Measurements from ENCODE around the genes MAP4K4 and IL1RL1.

DNA sequence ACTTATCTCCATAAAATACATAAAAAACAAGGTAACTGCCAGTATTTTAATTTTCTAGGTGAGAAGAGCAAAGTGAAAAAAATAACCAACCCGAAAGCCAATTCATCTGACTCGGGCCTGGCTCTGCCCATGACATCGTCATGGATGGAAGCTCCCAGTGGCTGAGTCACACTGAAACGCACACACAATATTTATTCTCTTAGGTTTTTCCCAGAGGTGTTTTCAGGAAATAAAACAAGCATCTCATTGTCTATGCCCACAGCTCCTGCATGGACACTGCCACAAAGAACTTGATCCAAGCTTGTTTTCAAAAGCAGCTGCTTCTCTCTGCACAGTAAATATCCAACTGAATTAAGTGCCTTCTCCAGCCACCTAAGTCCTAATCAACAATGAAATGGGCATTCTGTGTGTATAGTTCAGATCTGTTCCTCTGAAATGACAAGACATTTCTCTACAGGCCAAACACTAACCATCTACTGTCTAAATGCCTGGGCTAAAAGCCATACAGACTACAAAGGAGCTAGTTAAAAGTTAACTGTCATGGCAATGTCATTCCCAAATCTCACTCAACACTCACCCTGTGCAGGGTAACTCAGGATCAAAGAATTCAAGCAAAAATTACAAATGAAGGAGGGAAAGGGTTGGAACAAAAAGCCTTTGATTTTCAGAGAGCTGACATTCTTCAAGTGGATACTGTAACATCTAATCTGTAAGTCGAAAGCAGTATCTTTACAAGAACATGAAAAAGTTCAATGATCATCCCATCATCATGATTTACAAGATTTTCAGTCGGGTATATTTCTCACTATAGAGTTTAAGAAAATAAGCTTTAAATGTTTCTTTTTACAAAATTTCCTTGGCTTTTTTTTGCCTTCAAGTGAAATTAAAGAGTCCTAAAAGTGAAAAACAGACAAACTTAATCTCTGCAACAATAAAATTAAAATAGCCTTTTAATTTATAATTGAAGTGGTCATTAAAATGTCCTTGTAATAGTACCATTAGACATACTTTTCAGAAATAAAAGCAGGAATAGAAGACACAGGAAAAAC, 63.1 kb downstream of the RPL31 start:
- RRBS: no CpG with 5 or more reads among the region's 6 CpGs

- RRBS: no CpG with 5 or more reads among the region's 2 CpGs
Measured at GRCh38 chr2:101145495-101145935, 5.7 kb downstream of the TBC1D8 start.

- RRBS: no CpG with 5 or more reads among the region's 4 CpGs
Measured at GRCh38 chr2:101276563-101277250, 24.0 kb downstream of the CNOT11 start.

DNA sequence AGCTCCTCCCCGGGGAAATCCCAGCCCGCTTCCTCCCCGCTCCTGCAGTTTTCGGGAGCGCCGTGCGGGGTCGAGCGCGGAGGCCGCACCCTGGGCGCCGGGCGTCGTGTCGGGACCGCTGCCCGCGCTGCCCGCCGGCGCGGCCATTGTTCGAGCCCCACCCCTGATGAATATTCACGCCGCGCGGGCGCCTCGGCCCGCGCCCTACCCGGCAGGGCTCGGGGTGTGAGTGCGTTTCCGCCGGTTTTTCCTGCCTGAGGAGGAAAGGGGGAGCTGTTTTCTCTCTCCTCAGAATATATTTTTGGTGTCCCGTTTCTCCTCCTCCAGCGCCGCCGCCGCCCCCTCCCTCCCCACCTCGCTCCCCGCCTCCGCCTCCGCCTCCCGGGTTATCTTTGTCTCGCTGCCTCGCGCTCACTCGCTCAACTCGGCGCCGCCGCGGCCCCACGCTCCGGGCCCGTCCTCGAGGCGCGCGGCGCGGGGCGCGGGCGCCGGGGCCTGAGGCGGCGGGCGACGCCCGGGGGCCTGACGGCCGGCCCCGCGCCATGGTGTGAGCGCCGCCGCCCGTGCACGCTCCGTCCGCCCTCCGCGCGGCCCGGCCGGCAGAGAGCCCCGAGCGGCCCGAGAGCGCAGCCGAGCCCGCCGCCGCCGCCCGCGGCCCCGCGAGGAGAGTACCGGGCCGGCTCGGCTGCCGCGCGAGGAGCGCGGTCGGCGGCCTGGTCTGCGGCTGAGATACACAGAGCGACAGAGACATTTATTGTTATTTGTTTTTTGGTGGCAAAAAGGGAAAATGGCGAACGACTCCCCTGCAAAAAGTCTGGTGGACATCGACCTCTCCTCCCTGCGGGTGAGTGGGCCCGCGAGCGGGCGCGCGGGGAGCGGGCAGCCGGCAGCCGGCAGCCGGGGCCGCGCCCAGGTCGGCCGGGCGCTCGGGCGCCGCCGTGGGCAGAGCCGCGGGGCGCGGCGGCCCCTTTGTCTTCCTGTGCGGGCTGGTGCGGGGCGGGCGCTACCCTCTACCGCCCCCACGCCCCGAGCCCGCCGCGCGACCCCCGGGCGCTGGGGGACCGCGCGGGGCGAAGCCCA, at the start of gene MAP4K4:
Gene MAP4K4 (plus strand): TSS at position 414 of the 1,080 bp plus-strand sequence.
- RRBS: 2% methylated on average over 81 of the region's 160 CpGs

DNA sequence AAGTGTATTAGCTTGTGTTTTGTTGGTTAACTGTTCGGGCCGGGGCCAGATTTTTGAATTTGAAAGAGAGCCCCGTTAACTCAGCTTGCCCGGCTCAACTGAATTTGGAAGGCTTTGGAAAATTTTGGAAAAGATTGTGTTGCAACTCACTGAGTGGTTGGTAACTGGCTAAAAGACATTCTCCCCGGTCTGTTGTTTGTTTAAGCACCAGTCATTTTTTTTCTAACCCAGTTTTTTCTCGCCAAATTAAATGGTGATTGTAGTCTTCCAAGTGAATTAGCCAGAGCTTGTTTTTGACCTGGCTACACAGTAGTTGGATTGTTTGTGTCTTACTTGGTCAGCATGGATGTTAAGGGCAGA, 2.3 kb downstream of the MAP4K4 start:
- RRBS: 27% methylated on average over 2 of the region's 6 CpGs

DNA sequence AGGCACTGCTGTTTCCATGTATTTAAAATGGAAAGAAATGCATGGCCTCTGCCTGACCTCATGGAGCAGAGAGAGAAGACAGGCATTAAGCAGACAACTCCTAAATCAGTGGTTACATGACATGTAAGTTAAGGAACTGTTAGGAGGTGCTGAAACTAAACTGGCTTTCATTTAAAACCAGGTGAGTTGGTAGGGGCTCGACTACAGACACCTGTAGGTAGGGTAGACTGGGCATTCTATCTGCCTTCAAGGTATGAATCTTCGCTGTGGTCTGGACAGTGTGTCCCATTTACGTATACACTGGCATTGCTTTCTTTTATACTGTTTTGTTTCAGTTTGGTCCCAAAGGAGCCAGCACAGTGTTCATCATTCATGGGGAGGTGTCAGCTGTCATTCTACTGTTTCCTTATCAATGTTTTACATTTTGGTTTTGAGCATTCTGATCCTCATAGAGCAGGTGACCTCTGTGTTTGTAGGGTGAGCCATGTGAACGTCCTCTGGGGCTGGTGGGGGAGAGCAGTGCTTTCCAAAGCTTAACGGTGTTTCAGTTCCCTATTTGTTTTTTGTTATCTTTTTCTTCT, 54.1 kb downstream of the MAP4K4 start:
- RRBS: no CpG with 5 or more reads among the region's 5 CpGs

DNA sequence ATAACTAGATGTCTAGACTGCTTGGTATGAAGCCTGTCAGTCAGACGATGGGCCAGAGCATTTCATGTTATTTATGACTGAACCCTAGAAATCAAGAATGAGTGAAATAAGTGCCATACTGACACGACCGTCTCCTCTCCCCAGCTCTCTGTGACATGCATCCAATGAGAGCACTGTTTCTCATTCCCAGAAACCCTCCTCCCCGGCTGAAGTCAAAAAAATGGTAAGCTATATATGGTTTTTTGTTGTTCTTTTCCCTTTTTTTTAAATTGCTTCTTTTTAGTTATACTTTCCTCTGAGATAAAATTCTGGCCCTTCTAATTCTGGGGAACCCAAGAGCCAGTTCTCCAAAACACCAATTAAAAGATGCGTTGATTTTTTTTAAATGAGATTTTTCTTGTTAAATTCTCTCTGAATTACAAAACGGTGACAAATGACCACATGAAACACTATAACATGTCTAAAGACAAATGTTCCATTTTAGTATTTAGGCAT, 138.3 kb downstream of the MAP4K4 start:
- RRBS: no CpG with 5 or more reads among the region's 6 CpGs

- RRBS: no CpG with 5 or more reads among the region's 4 CpGs
Measured at GRCh38 chr2:101866205-101866655, 125.5 kb upstream of the IL1R2 start.

GRCh38 chr2:102049623-102050541, 58.1 kb downstream of the IL1R2 start:
- RRBS: 68% methylated on average over 2 of the region's 10 CpGs

GRCh38 chr2:102117599-102118093, 24.9 kb upstream of the IL1R1 start:
- RRBS: no CpG with 5 or more reads among the region's 5 CpGs

DNA sequence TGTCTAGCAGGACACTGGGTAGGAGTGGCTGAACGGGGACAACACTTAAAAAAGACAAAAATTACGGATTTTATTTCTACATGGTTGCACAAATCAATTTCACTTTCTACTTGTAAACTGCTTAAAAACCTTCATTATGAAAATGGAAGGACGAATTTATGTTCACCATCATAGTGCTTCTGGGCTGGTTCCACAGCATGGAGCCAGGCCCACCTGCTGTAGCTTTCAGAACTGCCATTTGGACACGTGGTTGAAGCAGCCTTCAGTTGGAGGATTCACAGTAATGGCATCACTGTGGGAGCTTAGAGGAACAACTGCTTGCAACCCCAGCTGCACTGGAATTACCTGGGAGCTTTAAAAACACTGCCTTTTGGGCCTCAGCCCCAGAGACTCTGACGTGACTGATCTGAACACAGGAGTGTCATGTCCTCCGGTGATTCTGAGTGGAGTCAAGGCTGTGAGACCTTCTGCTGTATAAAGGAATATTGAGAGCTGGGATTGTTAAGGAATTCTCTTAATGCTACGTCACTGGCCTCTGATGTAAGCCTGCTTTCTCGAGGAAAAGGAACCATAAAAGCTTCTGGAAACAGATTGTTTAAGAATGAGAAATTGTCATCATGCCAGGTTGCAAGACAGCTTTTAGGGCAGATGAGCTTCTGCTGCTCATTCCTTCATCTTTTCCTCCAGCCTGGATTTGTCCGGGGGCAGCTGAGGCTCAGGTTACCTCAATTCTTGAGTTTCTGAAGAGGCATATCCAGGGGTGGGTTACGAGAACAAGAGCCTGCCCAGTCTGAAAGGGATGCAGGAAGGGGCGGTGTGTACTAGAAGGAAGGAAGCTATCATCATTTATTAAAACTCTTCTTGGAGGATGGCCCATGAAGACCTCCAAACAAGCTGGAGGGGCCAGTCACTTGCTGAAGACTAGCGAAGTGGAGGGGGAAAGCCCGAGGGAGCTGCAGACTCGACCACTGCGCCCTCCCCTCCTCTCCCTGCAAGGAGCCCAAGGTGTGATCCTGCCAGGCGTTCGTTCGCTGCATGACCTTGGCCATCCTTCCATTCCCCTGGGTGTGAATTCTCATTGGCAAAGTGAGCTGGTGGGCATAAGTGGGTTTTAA, 1.3 kb upstream of the IL1R1 start:
- RRBS: no CpG with 5 or more reads among the region's 18 CpGs

- RRBS: no CpG with 5 or more reads among the region's 7 CpGs
Measured at GRCh38 chr2:102238235-102239036, 51.6 kb downstream of the IL1RL2 start.

GRCh38 chr2:102311320-102311744, at the start of gene IL1RL1:
TSS of gene IL1RL1 (plus strand) at chr2:102311563.
- RRBS: no CpG with 5 or more reads among the region's 2 CpGs

DNA sequence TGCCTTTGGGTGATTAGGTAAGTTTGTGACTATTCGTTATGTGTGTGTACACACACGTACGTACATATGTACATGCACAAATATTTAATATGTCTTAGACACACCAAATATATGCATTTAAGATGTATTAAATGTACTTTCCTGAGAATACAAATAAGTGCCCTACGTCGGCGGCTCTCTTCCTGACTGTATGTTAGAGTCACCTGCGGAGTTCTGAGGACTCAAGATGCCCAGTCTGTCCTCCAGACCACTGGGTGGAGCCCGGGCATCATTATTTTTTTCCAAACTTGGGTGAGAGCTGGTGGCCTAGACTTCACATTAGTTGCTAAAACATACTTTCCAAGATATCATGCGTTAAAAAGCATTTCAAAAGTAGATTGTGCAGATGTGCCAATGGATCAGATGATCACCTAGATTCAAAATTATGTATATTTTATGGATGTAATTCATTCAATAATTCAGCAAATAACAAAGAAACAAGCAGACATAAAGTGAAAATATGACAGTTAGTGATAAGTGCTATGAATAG, 2.9 kb downstream of the IL18R1 start:
- RRBS: no CpG with 5 or more reads among the region's 9 CpGs

GRCh38 chr2:102367761-102368026, 12.1 kb downstream of the IL18R1 start:
- RRBS: no CpG with 5 or more reads among the region's 3 CpGs

DNA sequence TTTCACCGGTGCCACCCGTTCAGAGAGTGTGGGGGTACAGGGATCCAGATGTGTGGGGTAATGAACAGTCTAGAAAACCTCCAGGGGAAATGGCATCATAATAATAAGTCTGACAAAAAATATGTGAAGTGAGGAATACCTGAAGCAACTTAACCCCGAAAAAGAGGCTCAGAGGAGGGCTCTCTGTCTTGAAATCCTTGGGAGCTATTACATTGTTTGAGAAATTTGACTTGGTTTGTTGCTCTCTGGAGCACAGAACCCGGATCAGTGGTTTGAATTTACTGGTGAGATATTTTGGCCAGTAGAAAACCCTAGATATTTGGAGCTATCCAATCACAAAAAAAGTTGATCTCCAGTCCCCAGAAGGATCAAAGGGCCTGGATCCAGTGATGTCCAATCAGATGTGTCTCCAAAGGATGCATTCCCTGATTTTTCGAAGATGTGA, 20.7 kb downstream of the IL18RAP start:
- RRBS: no CpG with 5 or more reads among the region's 5 CpGs

- RRBS: no CpG with 5 or more reads among the region's 9 CpGs
Measured at GRCh38 chr2:102636366-102637250, 17.3 kb downstream of the SLC9A2 start.

DNA sequence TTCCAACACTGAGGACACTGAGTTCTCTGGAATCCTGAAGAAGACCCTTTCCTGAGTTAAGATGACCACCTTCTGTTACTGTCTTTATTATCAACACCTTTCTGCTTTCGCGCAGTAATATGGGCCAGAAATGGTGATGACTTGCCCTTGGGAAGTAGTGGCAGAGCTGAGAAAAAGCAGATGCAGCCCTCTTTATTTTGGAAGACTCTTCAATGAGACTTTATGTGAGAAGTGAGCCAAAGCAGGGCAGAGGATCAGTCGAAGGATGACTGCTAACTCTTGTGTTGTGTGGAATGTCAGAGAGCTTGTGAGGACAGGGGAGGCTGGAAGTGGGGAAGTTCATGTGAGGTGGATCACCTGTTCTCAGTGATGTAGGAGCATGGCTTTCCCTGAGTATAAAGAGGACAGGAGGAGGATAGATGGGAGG, 50.2 kb downstream of the MFSD9 start:
- RRBS: no CpG with 5 or more reads among the region's 3 CpGs

DNA sequence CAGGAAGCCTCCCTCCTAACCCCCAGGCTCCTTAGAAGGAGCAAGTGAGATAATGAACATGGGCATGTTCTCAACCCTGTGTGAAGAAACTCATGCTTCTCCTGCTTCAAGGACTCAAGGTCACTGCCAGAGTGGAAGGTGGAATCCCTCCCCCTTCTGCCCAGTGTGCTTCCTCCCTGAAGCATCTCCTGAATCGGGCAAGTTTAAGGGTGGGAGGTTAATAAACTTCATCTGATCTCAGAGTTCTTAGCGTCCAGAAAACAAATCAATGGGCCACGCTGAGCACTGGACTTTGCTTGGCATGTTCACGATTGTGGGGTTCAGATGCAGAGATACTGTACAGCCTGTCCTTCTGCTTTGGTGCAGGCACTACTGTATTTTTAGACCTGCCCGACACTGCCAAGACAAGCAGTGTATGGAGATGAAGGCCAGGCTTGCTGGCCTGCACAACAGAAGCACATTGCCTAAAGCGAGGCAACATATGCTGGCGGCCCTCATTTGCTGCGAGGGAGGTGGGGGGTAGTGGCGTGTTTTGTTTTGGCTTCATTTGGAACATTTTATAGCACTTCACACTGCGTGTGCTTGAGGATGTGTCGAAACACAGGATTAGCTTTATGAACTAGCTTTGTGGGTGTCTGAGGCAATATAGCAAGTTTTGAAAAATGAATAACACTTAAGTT, 26.9 kb downstream of the TMEM182 start:
- RRBS: no CpG with 5 or more reads among the region's 11 CpGs

- RRBS: no CpG with 5 or more reads among the region's 5 CpGs
Measured at GRCh38 chr2:102802281-102802749, 40.5 kb downstream of the TMEM182 start.

Measured in GM06990 (cell line).